Cytotoxic T cell (primary cell): ENCODE results near the gene UBIAD1.

- PRO-cap, 2 experiments = no peak in any of the 2 experiments
Observed at GRCh38 chr1:10629502-10629771, 154.7 kb downstream of the PEX14 start.

DNA sequence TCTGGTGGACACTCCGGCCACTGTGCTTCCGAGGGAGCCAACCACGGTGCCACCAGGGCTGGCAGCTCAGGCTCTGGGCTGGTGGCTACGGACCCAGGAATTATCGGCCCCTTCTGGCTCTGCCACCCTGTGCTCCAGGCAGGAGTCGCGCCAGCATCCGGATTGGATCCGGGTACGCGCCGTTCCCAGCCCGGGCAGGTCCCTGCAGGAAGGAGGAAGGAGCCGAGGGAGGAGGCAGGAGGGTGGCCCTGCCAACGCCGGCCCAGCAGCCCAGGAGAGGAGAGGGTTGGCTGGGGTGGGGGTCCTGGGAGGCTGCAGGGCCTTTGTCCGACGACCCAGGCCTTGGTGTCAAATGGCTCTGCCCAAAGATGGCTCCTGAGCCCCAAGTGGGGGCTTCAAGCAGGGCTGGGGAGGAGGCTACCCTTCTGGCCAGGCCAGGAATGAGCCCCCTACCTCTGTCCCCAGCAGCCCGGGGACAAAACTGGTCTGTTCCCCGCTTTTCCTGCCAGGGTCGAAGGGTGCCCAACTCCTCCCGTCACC is 160.4 kb downstream of the CASZ1 start:
- PRO-cap, 2 experiments = no peak in any of the 2 experiments

GRCh38 chr1:10648767-10649966 is 147.3 kb downstream of the CASZ1 start:
- PRO-cap, 2 experiments = no peak in any of the 2 experiments

DNA sequence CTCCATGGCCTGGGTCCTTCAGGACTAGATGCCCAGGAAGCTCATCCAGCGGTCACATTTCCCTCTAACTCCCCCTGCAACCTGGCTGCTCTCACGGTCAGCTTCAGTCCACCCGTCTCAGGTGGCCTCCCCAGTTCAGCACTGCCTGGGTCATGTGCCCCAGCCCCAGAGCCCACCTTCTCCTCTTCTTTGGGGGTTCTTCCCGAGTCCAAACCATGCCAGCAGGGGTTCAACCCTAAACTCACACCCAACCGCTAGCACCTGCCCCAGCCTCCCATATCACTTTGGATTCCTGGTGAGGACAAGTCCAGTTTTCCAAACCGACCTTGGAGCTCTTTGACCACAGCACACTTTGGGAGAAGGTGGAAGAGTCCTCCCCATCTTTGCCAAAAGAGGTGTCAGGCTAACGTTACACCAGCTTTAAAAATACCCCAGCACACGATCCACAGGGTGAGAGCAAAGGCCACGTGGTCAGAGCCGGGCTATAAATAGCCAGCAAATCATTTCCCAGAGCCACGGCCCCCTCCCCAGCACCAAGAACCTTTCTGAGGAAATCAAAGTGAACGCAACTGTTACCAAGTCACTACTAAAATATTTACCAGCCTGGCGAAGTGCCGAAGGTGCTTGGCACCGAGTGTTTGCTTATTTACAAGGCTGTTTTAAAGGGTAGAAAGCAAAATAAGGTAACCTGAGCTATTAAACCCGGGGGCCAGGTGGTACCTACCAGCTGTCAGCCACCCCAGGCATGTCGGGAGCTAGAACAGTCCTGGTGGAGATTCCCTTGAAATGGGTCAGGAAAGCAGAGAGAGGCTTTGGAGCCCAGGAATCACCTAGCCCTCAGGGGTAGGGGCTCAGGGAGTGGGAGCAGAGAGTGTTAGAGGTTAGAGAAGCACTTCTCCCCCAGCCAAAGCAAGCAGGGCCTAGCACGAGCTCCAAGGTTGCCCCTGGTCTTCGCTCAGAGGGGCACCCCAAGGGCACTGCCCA is 72.4 kb downstream of the CASZ1 start:
- PRO-cap, 2 experiments = no peak in any of the 2 experiments

DNA sequence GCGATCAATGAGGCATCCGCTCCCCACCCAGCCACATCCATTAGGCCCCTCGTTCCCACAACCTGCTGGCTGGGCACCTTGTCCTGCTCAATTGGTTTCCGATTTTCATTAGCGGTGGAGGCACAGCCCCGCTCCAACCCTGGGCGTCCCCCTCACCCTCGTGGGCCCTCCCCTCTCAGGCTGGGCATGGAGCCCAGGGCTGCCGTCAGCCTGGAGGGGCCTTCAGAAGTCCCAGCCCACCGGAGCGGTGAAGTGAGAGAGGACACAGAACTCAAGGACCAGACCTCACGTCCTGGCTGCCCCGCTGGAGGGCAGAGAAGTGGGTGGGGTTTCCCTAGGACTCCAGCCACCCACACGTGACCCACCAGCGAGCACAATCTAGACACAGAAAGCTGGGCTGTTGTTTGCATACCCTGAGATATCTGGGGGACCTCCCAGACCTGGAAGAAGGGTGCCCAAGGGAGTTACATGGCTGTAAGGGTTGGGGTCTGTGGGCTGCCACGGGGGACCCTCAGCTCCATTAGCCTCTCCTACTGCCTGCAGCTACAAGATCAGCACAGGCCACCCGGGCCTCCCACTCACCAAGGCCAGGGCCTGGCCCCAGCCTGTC is 59.2 kb downstream of the CASZ1 start:
- PRO-cap, 2 experiments = no peak in any of the 2 experiments

- PRO-cap, 2 experiments = no peak in any of the 2 experiments
Observed at GRCh38 chr1:10760616-10761197, 35.7 kb downstream of the CASZ1 start.

GRCh38 chr1:10789250-10790210 is 6.9 kb downstream of the CASZ1 start:
- PRO-cap, 2 experiments = no peak in any of the 2 experiments

GRCh38 chr1:10819354-10820268 is 23.2 kb upstream of the CASZ1 start:
- PRO-cap, 2 experiments = no peak in any of the 2 experiments

GRCh38 chr1:10835693-10836482 is 39.4 kb upstream of the CASZ1 start:
- PRO-cap, 2 experiments = no peak in any of the 2 experiments

DNA sequence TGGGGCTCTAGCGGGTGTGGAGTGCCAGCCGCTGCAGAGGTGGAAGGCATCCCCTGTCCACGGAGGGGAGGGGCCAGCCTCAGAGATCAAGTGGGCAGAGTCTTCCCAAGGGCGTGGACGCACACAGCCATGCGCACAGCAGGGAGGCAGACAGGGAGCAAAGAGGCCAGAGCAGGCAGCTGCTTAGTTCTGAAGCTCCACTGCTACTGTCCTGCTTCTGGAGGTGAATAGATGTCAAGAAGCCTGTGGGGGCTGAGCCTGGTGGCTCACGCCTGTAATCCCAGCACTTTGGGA is 40.9 kb upstream of the CASZ1 start:
- PRO-cap, 2 experiments = no peak in any of the 2 experiments

DNA sequence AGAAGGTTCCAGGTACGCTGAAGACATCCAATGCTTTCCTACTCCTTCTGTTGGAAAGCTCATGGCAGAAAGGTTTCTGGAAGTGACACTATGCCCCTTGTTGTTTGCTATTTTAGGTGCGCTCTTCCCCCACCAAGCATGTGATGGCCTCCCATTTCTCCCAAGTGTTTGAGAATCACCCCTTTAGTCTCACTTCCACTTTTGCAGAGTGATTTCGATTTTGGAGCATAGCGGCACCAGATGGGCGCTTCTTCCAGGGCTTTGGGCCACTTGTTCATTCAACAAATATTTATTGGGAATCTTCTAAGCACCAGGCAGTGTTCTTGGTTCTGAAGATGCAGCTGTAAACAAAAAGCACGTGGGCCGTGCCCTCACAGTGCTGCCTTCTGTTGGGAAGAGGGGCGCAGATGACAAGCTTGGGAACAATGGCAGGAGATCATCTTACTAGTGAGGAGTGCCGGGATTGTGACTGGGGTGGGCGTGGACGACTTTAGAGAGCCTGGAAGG is 12.5 kb downstream of the C1orf127 start:
- PRO-cap, 2 experiments = no peak in any of the 2 experiments

GRCh38 chr1:11026509-11027127 is 14.2 kb downstream of the TARDBP start:
- PRO-cap, 2 experiments = no peak in any of the 2 experiments

DNA sequence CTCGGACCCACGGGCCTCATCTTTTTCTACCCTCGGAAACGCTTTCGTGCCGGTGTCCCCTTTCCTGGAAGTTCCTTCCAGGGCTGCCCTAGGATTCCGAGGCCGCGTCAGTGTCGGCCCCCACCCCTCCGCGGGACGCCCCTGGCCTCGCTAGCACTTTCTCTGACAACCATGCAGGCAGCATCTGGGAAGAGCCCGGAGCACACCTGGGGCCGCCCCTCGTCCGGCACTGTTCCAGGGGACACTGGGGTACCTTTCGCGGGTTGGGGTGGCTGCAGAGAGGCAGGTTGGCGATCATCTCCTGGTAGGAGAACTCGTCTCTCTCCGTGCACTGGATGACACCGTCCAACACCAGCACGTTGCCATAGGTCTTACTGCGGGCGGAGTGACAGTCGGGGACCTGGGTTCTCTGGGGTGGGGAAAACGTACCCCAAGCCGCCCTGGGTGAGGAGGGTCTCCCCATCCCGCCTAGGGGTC is 808 bp downstream of the SRM start:
- PRO-cap, 2 experiments = no peak in any of the 2 experiments

DNA sequence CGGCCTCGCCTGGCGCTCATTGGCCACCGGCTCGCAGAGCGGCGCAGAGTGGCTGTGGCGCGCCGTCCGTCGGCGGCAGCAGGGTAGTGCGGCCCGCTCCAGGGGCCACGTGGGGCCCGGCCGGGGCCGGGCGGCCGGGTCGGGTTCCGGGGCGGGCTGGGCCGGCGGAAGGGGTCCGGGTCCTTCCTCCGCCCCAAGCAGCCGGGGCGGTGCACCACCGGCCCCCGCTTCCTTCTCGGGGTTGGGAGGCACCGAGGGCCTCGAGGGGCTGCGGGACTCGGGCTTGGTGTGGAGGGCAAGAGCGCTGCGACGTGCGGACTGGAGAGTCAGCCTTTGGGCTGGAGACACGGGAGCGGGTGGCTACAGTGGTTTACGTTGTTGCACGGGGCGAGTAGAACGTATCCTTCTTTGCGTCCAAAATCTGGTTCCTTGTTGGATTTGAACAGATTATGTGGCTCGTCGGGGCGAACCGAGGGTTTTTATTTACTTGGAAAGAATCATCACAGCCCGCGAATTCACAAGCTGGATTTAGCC is 355 bp upstream of the SRM start:
- PRO-cap, 2 experiments = peak in 2 of 2 experiments; most common plus-strand start position 46 of the sequence (in 2)

DNA sequence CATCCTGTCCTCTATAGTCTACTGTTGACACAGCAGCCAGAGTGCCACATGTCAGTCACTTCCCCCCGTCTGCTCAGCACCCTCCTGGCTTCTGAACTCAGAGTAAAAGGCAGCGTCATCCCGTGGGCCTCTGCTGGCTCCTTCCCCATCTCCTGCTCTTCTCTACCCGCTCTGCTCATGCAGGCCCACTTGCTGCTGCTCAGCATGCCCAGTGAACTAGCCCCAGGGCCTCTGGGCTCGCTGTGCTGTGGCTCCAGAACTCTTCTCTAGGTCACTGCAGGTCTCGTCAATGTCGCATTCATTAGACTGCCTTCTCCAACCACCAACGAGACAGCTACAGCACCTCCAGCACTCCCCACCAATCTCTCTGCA is 11.7 kb upstream of the SRM start:
- PRO-cap, 2 experiments = no peak in any of the 2 experiments

DNA sequence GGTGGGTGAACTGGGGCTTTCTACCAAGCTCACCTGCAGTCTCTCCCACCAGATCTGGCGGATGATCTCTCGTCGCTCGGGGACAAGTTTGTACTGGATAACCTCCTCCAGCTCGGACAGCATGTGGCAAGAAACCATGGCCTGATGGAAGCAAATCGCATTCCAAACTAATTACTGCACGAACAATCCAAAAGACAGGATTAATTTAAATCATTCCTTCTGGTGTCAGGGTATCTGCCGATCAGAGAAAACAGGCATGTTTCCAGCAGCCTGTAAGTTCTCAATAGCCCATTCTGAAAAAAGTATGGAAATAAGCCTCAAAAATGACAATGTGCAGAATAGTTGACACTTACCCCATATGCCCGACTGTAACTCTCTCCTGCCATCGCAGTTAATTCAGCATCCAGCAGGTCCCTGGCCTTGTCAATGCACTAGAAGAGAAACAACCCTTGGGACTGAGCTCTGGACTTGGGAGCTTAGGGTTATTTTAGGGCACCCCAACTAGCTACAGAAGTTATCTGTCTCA is 44.5 kb upstream of the ANGPTL7 start:
- PRO-cap, 2 experiments = no peak in any of the 2 experiments

GRCh38 chr1:11272606-11273771 is at the start of gene UBIAD1:
Gene UBIAD1, plus strand, starts transcription at chr1:11273198.
- PRO-cap, 2 experiments = peak in 2 of 2 experiments; most common plus-strand start chr1:11273226 (in 2); most common minus-strand start chr1:11273411 (in 1)

GRCh38 chr1:11396091-11396314 is 83.0 kb upstream of the DISP3 start:
- PRO-cap, 2 experiments = peak in 1 of 2 experiments; most common minus-strand start chr1:11396225 (in 1)

DNA sequence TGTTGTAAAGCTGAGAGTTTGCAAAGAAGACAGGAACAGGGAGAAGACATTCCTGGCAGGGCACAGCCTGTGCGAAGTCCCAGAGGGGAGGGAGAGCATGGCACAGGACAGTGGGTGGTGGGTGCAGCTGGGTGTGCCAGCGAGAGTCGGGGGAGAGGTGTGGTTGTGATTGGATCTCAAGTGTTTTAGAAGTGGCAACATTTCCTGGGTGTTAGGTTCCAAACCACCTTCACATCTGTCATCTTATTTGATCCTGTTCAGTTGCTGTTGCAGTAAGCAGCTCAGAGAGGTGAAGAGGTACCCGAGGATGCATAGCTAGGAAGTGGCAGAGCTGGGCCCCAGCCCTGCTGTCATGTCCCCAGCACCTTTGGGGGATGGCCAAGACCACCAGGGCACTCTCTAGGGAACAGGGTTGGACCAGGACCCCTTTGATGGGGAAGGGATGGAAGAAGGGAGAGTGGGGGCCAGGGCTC is 22.0 kb upstream of the DISP3 start:
- PRO-cap, 2 experiments = no peak in any of the 2 experiments

DNA sequence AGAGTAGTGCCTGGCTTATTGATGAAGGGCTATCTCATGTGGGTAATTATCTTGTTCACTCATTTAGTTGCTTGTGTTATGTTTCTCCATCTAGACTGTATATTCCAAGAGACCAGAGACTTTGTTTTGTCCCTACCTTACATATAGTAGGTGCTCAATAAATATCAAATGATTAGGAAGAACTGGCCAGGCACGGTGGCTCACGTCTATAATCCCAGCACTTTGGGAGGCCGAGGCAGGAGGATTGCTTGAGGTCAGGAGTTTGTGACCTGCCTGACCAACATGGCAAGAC is 9.0 kb downstream of the FBXO2 start:
- PRO-cap, 2 experiments = no peak in any of the 2 experiments